Peripheral blood mononuclear cell (primary cell): ENCODE measurements around a stretch of chr5.

DNA sequence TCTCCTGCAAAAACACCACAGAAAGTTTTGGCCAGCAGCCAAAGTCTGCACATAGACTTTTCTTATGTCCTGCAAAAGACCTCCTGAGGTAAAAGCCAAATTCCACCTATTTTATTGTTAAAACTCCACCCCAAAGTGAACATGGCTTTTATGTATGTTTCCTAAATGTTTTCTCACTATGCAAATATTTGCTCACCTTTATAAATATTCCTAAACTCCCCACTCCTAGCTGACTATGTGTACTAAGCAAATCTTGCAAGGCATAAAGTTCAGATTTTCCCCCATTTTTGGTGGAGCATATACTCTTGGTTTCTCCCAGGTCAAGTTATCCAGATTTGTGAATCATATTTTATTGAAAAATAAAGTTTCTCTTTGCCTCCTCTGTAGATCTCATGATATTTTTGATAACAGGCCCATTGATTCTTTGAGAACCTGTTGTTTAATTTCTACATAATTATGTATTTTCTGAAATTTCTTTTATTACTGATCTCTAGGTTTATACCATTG lies 446.1 kb downstream of the DNAH5 start:
- PRO-cap, 8 experiments: no peak in any of the 8 experiments

- PRO-cap, 8 experiments: no peak in any of the 8 experiments
Observed at GRCh38 chr5:14158696-14159521, 15.8 kb downstream of the TRIO start.

- PRO-cap, 8 experiments: no peak in any of the 8 experiments
Observed at GRCh38 chr5:14208930-14209573, 65.9 kb downstream of the TRIO start.

- PRO-cap, 8 experiments: no peak in any of the 8 experiments
Observed at GRCh38 chr5:14380981-14381606, 200.5 kb upstream of the OTULINL start.

- PRO-cap, 8 experiments: no peak in any of the 8 experiments
Observed at GRCh38 chr5:14407852-14408309, 173.7 kb upstream of the OTULINL start.

DNA sequence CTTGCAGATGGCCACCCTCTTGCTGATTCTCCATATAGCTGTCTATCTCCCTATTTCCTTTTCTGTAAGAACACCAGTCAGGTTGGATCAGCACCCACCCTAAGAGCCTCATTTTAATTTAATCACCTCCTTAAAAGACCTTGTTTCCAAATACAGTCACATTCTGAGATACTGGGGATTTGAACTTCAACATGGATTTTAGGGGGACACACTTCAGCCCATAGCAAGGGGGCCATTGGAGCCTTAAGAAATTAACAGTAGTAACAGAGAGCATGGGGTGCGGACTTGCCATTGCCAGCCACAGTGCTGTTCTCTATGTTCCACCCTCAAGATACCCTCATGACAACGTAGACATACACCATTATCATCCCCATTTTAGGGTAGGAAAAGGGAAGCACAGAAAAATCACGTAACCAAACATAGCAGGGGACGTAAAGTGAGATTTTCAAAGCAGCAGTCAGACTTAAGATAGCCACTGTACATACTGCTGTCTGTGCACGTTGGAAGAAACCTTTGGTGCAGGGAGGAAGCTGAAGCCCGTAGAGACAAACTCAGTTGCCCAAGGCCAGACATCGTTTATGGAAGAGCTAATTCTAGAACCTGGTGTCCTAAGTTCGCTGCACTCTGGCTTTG lies 149.6 kb upstream of the OTULINL start:
- PRO-cap, 8 experiments: no peak in any of the 8 experiments

DNA sequence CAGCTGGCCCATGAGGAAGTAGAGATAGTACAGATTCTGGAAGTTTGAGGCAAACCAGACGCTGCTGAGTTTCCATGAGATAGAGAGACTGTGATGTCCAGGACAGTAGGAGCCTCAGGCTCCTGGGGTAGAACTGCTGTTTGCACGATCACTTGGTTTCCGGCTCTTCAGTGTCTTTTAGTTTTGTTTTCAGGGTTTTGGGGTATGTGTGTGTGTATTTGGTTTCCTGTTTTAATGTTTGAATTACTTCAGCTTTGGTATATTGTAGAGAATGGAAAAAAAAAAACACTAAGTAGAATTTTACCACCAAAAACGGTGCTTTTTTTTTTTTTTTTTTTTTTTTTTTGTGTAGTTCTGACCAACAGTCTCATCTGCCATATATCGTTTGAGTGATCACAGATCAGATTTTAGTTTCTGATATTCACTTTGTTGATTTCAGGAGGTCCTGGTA lies 13.8 kb downstream of the OTULINL start:
- PRO-cap, 8 experiments: no peak in any of the 8 experiments

GRCh38 chr5:14663839-14664075 lies 761 bp upstream of the OTULIN start:
- PRO-cap, 8 experiments: no peak in any of the 8 experiments

- PRO-cap, 8 experiments: peak in 6 of 8 experiments; most common plus-strand start chr5:14700484 (in 4)
Observed at GRCh38 chr5:14699582-14700603, 35.4 kb downstream of the OTULIN start.

DNA sequence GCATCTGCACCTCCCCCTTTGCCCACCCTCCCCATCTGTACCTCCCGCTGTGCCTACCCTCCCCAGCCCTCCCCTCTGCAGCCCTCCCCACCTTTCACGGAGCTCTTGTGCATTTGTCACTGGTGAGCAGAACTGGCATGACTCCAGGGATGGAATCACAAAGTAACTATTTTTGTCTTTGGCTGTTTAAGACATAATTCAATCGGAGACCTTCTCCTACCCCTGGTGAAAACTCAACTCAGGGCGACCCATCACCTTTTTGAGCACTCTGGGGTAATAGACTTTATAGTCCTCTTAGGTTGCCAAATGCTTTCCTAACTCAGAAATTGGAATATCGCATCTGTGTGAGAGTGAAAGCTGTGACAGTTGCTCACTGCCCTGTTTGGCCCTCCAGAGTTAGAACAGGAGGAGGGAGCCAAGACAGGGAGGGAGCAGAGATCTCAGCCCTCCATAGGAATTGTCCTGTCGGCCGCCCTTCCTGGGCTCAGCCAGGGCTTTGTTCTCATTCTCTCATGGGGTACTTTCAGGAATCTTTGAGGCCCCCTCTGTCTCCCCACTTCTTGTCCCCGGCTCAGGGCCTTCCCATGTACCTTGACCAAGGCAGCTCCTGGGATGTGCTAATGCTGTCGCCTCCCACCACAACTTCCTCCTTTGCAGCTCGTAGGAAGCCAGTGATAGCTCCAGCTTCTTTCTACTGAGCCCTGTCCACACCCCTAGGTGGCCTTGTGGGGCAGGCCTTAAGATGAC lies 36.3 kb downstream of the OTULIN start:
- PRO-cap, 8 experiments: peak in 3 of 8 experiments; most common plus-strand start position 396 of the sequence (in 2)

DNA sequence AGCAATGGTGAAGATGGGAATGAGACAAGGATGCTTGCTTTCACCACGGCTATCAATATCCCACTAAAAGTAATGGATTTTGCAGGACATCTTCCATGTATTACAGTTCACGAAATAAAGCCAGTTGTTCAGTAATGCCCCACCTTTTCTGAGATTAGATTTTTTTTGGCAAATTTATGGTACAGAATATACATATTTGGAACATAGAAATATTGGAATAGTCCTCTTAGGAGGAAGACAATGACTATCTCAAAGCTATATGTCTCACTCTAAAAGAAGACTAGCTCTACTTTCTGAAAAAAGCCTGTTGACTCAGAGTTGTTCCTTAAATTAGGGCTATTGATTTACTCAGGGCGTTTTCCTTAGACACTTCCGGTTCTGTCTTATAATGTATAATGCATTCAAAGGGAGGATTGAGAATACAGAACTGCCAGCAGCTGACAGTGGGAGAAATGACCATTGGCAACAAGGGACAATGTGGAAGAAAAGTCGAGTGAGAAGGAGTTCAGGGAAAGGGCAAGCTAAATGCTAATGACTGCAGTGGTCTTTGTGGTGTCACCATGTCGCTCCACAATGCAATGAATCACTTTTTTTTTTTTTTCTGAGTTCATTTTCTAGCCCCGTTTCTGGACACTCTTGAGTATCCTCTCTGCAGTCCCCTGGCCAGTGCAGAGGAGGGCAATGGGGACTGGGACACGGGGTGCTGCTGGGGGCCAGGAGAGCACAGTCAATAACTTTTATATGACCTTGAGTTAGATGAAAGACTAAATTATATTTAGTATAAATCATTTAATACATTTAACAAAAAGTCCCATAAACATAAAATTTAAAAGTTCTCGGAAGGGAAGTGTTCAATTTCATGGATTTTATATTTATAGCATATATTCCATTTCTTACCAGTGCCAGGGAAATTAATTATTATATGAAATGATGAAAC lies 65.7 kb upstream of the ANKH start:
- PRO-cap, 8 experiments: no peak in any of the 8 experiments

- PRO-cap, 8 experiments: no peak in any of the 8 experiments
Observed at GRCh38 chr5:15499509-15499847, 502 bp upstream of the FBXL7 start.

GRCh38 chr5:15615833-15616415 lies 115.9 kb downstream of the FBXL7 start:
- PRO-cap, 8 experiments: no peak in any of the 8 experiments

GRCh38 chr5:15677134-15677680 lies 177.2 kb downstream of the FBXL7 start:
- PRO-cap, 8 experiments: no peak in any of the 8 experiments

- PRO-cap, 8 experiments: no peak in any of the 8 experiments
Observed at GRCh38 chr5:15752845-15753398, 252.9 kb downstream of the FBXL7 start.

DNA sequence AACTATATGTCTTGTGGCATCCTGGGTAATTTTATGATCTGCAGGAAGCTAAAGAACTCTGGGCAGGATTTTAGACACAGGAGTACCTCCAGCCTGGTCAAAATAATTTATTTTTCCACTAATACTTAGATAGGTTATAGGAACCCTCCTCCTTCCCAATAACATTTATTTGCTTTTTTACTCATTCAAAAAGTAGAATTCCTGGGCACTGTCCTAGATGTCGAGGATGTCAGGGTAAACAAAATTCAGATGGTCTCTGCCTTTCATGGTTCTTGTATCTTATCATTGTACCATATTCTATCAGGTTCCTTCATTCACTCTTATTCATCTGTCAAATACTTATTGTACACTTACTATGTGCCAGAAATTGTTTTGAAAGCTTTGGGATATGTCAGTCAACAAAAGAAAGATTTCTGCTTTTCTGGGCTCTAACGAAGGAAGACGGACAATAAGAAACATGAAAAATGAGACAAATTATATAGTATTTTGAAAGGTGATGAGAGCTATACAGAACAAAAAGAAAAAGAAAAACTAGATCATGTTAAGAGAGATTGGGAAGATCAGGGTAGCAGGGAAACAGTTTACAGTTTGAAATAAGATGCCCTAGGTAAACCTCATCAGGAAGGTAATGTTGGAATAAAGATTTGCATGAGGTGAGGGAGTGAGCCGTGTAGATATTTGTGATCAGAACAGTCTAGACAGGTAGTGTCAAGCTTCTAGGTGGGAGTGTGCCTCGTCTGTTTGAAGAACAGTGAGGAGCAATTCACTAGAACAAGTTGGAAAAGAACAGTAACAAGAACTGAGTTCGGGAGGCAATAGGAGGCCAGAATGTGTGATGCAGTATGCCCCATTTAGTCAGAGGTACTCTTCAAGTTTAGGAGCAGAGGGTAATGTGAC lies 336.1 kb downstream of the FBXL7 start:
- PRO-cap, 8 experiments: no peak in any of the 8 experiments

- PRO-cap, 8 experiments: no peak in any of the 8 experiments
Observed at GRCh38 chr5:15911989-15912326, 267.6 kb downstream of the MARCHF11 start.

DNA sequence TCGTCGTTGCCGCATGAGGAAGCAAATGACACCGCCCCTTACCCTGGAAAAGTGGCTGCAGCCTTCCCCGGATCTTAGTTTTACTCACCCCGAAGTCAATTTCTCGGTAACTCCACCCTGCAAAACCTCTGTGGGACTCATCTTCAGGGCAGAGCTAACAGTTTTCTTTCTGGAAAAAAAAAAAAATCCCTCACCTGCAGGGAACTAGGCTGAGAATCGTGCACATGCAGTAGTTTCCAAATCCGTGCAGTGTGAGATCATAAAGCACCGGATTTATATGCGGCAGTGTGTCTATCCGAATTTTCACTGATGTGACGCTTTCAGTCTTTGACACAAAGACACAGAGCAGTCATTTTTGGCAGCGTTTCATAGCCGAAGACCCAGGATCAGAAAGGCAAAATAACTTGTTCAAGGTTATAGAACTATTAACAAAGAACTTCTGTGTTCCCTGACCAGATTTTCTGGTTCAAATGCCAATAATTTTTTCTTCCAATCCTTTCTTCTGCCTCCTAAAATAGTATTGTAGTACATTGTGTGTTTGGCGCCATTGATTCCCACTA lies 1.0 kb upstream of the MARCHF11 start:
- PRO-cap, 8 experiments: no peak in any of the 8 experiments

DNA sequence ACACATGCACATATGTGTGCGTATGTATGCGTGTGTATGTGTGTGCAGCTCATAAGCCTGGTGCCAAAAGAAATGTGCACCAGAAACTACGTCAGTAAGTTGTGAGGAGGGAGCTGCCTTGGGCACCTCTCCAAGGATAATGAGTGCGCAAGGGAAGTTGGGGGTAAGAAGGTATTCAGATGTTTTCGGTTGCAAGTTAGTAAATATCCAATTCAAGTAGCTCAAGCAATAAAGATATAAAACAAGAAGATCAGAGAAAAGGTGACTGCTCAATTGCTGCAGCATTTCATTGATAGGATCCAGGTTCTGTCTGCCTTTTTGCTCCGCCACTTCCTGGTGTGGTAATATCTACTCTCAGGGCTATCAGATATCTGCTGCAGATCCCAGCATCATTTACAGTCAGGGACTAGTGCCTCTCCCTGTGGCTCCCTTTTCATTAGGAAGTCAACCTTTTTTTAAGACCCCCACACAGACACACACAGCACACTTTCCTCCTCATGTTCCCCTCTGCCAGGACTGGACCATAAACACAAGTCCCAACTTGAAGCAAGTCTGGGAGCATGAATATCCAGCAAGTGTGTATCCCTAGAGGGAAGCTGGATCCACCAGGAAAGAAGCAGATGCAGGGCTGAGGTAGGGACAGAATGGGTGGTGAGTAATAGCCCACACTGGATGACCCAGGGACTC lies 53.8 kb downstream of the ZNF622 start:
- PRO-cap, 8 experiments: no peak in any of the 8 experiments

DNA sequence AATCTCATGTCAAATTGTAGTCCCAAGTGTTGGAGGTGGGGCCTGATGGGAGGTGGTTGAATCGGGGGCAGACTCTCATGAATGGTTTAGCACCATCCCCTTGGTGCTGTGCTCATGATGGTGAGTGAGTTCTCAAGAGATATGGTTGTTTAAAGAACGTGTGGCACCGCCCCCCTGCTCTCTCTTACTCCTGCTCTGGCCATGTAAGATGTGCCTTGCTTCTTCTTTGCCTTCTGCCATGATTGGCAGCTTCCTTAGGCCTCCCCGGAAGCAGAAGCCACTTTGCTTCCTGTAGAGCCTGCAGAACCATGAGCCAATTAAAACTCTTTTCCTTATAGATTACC lies 28.7 kb upstream of the ZNF622 start:
- PRO-cap, 8 experiments: no peak in any of the 8 experiments